A172 (cell line): Measurements from ENCODE around the gene CYB5A.

GRCh38 chr18:70621705-70622163 lies 332.9 kb downstream of the SOCS6 start:
- RAMPAGE, long total RNA, result no peak

GRCh38 chr18:73690110-73690583 lies 457.5 kb downstream of the FBXO15 start:
- RAMPAGE, long total RNA, result no peak

GRCh38 chr18:73784640-73785197 lies 362.9 kb downstream of the FBXO15 start:
- RAMPAGE, long total RNA, result no peak

DNA sequence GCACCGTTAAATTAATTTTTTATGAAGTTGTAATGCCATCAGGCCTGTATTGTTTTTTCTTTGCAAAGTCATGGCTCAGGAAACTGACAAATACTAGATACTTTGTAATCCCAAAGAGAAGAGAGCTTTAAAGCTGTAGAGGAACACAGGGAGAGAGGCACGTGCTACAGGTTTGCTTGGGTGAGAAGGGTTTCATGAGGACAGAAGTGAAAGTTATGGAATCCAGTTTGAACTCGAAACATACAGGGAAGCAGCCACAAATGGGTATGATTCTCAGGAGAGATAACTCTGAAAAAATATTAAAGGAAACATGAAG lies 49.8 kb downstream of the CYB5A start:
- RAMPAGE, long total RNA, result no peak

DNA sequence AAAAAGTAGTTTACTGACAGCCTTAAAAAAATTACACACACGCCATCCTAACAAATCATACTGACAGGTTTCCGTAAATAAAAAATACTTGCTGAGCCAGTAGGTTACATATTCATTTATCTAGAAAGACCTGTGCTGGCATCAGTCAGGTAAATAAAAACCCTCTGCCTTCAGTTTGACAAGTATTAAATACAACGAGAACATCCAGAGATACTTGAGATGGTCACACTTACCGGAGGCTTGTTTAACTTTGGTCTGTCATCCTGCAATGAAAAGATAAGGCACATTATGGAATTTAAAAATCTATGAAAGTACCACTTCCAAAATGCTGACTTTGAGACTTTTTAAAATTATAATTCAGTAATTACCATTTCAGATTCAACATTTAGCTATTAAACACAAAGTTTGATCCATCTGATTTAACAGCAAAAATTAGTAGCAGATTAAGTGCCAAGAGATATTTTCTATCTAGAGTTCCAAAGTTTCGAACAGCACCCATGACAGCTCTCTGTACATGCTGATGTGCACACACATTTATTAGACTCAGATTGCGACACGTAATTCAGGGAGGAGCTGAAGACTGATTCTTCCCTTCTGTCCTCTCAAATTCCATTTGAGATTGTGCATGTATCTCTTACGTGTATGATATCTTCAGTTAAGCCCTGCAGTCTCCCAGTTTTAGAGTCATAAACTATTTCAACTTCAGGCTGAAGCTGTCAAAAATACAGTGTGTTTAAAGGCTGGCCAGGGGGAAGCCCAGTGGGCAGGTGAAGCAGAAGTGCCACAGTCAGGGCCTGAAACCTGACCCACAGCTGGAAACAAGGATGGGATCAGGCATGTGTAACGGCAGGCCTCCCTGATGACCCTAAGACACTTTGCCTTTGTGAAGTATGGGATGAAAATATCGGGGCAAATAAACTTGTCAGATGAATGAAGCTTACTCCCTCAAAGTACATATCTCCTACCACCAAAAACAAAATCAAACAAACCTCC lies 30.8 kb downstream of the CYB5A start:
- RAMPAGE, long total RNA, result no peak

DNA sequence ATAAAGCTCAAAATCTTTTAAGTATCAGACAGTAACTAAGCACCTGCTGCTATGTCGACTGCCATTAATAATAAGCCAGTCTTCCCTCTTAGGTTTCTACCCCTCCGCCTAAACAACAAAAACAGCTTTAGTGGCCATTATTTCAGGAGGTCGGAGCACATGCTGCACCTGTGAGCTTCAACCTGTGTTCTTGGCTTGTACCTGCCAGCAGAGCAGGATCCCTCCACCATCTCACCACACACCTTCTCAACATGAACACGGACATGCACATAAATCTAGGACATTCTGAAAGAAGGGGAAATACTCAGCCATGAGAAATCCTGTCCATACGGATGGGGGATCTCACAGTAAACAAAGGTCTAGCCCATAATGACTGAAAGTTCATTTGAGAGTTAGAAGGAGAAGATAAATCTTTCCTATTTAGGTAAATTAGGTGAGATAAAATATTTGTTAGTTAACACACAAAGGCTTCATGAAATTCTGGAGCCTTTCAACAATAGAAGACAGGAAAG lies 3.7 kb downstream of the CYB5A start:
- RAMPAGE, long total RNA, result no peak

DNA sequence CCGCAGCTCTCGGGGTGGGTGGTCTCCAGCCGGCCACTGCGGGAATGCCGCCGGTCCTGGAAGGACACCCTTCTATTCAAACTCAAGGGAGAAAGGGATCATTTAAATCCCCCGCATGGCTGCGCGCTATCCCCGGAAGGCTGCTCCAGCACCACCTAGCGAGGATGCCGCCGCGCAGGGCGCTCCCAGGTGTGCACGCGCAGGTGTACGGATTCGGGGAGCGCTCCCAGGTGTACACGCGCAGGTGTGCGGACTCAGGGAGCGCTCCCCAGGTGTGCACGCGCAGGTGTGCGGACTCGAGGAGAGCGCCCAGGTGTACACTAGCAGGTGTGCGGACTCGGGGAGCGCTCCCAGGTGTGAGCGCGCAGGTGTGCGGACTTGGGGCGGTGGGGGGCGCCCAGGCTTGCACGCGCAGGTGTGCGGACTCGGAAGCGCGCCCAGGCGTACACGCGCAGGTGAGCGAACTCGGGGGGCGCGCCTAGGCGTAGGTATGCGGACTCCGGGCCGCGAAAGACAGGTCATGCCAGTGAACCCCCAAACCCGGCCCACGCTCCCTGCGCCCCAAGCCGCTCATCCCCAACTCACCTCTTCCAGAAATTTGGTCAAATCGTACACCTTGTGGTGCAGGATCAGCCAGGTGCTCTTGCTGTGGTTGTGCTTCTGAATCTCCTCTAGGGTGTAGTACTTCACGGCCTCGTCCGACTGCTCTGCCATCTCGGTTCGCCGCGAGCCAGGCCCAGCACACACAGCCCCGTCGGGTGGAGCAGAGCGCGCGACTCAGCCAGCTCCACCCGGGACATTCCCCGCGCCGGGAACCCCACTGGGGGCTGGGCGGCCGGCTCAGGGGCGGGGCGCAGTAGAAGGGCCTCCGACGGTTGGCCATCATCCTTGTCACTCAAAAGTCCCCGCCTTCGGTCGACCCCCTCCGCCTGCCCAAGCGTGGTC lies at the start of gene CYB5A:
CYB5A (minus strand) TSS at position 802 of the 945 bp plus-strand sequence.
- RAMPAGE, long total RNA, result no peak

DNA sequence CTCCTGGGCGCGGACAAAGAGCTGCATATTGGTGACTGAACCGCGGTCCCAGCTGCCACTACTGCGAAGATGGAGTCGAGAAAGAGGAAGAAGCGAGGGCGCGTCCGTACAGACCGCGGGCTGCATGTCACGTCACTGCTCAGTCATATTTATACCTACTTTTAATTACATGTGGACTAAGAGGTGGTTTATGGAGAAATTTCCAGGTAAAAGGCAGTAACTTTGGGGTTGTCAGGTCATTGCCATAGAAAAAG lies 66.9 kb downstream of the DIPK1C start:
- RAMPAGE, long total RNA, result no peak

DNA sequence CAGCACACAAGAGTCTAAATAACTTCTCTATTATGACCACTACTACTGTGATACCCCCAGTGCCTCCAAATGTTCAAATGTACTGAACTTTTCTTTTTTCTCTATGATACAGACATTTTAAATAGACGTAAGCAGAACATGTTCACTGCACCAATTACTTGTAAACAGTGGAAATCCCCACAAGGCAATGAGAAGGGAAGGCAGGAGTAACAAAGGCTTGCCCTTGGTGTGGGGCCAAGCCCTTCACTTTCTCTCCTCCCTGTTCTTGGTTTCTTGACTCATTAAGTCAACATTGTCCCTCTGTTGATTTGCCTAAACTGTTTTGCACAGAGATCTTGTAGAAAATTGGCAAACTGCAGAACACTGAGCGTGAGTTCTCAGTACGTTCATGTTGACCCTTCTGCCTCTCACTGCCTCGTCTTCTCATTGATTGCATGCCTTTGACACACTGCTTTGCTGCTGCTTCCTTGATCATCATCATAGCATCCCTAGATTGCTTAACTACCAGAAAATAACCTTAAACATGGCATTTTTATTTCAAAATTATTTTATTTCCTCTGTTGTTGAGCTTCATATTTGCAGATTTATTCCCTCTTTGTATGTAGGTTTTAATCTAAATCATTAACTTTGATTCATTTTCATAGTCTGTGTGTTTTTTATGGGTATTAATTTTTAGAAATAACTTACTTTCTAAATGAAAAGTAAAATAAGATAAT lies 257.7 kb downstream of the PTGR3 start:
- RAMPAGE, long total RNA, result no peak

GRCh38 chr18:75047242-75047738 lies 161.6 kb downstream of the PTGR3 start:
- RAMPAGE, long total RNA, result no peak

- RAMPAGE, long total RNA, result no peak
These were observed 145.1 kb downstream of the PTGR3 start for GRCh38 chr18:75063911-75064166.

DNA sequence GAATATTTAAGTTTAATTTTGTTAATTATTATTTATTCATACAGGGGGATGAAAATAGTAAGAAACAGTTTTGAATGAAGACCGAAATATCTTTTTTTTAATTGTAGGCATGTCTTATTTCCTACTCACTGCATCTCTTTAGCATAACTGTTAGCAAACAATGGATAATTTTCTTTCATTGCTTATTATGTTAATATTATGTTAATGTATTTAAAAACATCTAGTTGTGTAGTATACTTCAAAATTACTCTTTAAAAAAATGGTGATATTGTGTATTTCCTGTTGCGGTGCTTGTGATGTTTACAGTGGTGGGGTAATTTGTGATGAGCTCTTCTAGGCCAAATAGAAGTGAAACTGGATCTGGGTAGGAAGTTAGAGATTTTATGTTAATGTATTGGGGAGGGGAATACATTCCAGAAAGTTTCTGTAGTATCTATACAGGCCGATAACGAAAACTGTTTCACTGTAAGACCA lies 5.5 kb downstream of the TSHZ1 start:
- RAMPAGE, long total RNA, result no peak

DNA sequence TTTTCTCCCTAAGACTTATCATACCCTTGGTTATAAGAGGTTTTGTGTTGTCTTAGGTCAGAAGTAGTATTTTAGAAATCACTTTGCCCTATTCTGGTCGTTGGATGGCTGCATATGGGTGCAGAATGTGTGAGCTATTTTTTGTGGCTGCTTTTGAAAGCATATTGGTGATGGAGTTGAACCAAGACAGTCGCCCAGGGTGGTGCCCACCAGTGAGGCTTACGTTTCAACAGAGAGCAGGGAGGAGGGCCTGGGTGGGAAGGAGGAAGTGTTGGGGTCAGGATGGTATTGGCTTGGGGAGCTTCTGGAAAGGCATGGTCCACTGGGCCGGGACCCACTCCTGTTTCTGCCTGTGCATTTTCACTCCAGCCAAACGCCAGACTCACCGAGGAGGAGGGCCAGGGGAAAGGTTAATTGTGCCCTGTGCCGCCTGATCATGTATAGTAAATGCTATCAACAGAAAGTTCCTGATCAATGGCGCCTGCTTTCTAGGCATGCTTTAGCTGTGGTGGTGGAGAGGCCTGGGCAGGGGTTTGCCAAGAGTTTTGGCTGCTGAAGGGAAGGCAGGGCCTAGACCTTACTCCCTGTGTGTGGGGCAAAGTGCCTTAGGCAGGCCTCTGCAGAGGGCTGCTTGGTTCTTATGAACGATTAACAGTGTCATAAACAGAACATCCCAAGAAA lies 6.1 kb downstream of the TSHZ1 start:
- RAMPAGE, long total RNA, result no peak

DNA sequence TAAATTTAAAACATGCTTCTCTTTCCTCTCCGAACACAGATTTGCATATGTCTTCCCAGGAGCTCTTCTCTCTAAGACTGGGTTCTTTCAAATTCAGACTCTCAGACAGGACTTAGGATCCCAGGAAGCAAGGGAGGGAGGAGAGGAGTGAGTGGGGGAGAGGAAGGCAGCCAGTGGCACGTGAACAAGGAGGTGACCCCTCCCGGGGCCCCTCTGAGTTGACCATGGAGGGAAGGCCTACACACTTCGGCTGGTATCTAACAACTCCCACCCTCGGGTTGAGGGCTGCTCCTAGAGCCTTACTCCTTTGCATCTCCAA lies 344.3 kb downstream of the ZNF516 start:
- RAMPAGE, long total RNA, result no peak

DNA sequence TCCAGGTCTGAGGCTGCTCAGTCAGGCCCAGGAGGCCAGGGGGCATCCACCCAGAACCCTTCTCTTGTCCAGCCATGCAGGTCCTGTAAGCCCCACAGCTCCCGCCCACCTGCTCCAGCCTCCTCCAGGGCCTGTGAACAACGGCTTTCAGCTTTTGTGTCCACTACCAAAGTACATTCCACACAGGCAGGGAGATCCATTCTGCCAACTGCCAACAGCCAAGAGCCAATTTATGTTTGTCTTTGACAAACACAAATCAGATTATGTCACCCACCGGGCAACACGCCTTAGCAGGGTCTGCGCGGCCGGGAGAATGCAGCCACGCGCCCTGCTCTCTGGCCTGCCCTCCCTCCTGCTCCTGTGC lies 146.7 kb downstream of the ZNF516 start:
- RAMPAGE, long total RNA, result no peak

DNA sequence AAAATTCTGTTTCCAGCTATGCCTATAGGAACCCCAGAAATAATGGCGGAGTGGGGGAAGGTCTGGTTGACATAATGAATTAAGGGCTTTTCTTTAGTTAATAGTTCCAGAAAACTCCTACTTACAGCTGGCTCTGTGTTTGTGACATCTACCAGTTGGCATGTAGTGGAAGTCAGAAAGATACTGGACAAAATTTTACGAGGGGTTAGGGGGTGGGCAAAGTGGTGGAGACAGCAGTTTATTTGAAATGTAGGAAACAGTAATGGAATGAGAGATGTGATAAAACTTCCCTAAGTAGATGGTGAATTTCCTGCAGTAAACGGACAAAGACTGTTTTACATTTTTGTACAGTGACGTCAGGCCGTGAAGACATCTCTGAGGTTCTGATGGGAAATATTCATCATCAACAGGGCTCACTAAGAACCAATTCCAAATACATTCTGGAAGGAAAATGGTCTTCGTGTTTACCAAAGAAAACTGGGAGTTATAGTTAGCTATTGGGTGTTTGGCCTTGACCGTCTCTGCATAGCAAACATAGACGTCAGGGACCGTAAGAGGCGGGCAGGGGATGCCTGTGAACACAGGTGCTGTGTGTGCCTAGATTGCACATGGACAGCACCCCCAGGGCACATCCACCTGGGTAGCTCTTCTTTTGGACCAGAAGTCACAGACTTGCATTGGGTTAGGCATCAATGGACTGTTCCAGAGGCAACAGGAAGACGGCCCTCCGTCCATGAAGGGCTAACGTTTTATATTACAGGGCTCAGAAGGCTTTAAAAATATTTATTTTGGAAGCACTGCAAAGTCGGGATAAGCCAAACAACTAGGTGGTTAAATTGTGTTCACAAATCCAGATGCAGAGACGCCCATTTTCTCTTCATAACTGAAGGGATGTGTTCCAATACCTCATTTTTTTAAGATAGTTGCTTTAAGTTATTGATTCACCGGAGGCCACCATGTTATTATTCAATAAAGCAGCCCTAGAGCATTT lies 131.4 kb downstream of the ZNF516 start:
- RAMPAGE, long total RNA, result no peak

GRCh38 chr18:76476838-76477890 lies 17.9 kb downstream of the ZNF516 start:
- RAMPAGE, long total RNA, result no peak

DNA sequence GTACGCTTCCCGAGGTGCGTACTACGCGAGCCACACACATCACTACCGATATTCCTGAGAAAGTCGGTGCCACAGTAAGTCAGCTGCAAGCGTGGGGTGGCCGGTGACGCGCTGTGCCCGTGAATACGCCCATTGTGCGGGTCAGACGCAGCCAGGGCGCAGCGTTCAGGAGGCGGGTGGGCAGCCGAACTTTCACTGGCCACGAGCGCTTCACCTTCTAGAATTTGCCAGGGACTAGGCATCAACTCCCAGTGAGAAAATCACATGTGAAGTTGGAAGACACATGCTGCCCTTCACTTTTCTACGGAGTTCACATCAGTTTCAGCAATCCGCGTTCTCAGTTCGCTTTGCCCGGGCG lies 2.8 kb downstream of the ZNF516 start:
- RAMPAGE, long total RNA, result no peak

DNA sequence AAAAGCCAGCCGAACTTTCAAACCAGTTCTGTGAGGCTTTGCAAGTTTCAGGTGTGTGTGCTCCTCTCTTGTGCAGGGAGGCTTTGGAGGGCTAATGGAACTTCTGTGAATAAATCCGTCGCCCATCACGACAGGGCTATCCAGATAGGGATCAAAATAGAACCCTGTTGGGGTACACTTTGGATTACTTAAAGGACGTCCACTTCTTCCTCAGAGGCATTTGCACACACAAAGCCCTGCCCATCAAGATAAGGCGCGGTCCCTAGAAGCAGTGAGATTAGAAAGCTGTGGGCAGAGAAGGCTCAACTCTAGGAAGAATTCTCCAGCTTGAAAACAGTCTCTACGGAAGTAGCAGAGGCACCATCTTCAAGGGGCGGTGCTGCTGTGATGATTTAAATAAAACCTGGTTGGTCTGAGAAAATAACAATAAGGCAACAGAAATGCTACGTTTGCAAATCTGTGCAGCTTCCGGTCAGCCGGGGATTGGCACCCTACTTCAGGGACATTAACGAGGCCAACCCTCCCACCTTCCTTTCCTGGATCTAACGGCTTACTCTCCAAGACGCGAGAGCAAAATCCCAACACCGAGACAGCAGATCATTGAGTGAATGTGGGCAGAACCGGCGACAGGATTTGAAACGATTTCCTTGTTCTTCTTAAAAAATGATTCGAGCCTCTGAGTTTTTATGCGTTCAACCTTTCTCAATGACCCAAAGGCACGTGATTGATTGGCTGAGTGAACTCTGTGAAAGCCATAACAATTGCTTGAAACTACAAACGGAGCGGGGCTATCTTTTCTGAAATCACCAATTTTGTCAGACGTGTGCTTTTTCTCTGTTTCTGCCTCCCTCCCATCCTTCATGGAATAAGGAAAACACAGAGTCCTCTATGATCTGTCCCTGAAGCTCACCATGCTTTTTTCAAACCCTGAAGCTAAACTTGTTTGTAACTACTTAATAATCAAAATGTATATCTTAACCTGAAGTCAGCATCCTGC lies 93.6 kb upstream of the ZNF516 start:
- RAMPAGE, long total RNA, result no peak

DNA sequence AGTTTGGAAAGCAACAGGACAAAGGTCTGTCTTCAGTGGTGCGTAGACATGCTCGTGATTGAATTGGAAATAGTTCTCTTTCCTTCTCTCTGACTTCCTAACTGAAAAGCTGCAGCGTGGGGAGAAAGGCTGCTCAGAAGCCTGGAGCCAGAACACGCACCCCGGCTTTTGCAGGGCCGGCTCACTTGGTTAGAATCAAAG lies 127.7 kb upstream of the ZNF516 start:
- RAMPAGE, long total RNA, result no peak